ENCODE results near the genes RXFP2, ZAR1L and PDS5B.

GRCh38 chr13:31739401-31739853 is at the start of gene RXFP2:
Gene RXFP2, plus strand, starts transcription at chr13:31739526.
- PRO-cap, 4 experiments = no peak in any of the 4 experiments
- RAMPAGE, long total RNA, 4 experiments = no peak in any of the 4 experiments

GRCh38 chr13:32314761-32315664 is at the start of gene ZAR1L:
Gene ZAR1L, minus strand, starts transcription at chr13:32315363.
- PRO-cap, 4 experiments = peak in 4 of 4 experiments; most common plus-strand start chr13:32315508 (in 4); most common minus-strand start chr13:32315386 (in 2)
- RAMPAGE, long total RNA, 4 experiments = start-site peak on the plus strand in 3 of 4 experiments, at chr13:32315455-32315553 at its widest, 207 to 231 reads per replicate

GRCh38 chr13:32340556-32341270 is 25.4 kb downstream of the BRCA2 start:
- PRO-cap, 4 experiments = no peak in any of the 4 experiments
- RAMPAGE, long total RNA, 4 experiments = no peak in any of the 4 experiments

GRCh38 chr13:32390028-32390390 is 37.9 kb downstream of the N4BP2L1 start:
- PRO-cap, 4 experiments = peak in 1 of 4 experiments; most common minus-strand start chr13:32390219 (in 1)
- RAMPAGE, long total RNA, 4 experiments = no peak in any of the 4 experiments

GRCh38 chr13:32427347-32427737 is 588 bp downstream of the N4BP2L1 start:
- PRO-cap, 4 experiments = peak in 4 of 4 experiments; most common plus-strand start chr13:32427526 (in 1); most common minus-strand start chr13:32427450 (in 3)
- RAMPAGE, long total RNA, 4 experiments = no peak in any of the 4 experiments

DNA sequence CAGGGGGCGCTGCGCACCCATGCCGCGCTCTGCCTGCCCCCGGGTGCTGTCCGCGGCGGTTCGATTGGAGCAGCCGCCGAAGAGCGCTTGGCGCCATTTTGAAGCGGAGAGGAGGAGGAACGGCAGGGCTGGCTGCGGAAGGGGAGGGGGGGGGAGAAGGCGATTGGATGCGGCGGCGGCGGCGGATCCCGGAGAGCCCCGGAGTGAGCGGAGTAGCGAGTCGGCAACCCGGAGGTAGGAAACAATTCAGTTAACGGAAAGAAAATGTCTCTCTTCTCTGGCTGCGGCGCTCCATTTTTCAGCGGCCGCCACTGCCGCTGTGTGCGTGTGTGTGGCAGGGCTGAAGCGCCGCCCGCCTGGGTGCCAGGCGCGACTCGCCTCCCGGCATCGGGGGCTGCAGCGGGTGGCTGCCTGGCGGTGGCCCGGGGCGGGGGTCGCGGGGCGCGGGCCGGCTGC is at the start of gene PDS5B:
TSS of gene PDS5B (plus strand) at position 93 of the 456 bp plus-strand sequence.
- PRO-cap, 4 experiments = peak in 4 of 4 experiments; most common plus-strand start position 96 of the sequence (in 3)
- RAMPAGE, long total RNA, 4 experiments = start-site peak on the plus strand in 3 of 4 experiments, centred at positions 174 to 201 of the sequence, 291 to 342 reads per replicate

- PRO-cap, 4 experiments = no peak in any of the 4 experiments
- RAMPAGE, long total RNA, 4 experiments = no peak in any of the 4 experiments
Observed at GRCh38 chr13:32632343-32632793, 46.1 kb downstream of the PDS5B start.

DNA sequence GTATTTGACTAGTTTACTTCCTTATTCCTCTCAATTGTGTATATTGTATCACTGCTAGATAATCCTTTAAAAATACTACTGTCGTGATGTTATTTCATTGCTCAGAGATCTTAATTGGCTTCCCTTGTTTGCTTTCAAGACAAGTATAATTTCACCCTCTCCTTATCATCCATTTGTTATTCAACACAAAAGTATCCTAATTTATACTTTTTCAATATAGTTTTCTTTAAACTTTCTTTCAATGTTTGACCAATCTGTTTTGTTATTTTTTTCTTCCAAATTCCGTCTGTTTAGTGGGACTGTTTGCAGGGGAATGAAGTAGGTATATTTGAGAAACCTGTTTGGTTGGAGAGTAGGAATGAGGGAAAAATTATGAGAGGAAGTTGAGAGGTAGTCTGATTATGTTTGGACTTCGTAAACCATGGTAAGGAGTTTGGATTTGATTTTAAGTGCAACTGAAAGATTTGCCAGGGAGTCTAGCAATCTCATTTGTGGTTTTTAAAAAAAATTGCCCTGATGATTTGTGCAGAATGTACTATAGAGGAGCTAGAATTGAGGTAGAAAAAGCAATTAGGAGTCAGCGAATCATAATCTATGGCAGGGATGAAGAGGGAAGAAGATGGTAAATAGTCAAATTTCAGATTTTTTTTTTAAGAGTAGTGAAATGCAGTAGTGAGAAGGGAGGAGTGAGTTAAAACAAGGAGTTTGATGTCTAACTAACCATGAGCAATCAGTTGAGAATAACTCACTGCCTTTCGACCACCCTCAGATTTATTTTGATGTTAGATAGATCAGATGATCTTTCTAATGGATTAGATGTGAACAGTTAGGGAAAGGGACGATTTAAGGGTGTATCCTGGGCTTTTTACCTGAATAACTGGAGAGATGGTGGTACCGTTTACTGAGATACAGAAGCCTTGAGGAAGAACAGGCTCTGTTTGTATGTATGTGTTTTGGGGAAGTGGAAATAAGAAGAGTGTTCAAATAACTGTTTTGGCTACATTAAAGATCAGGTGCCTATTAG is 176.8 kb downstream of the PDS5B start:
- PRO-cap, 4 experiments = no peak in any of the 4 experiments
- RAMPAGE, long total RNA, 4 experiments = no peak in any of the 4 experiments

GRCh38 chr13:32780429-32780693 is 194.1 kb downstream of the PDS5B start:
- PRO-cap, 4 experiments = no peak in any of the 4 experiments
- RAMPAGE, long total RNA, 4 experiments = no peak in any of the 4 experiments

DNA sequence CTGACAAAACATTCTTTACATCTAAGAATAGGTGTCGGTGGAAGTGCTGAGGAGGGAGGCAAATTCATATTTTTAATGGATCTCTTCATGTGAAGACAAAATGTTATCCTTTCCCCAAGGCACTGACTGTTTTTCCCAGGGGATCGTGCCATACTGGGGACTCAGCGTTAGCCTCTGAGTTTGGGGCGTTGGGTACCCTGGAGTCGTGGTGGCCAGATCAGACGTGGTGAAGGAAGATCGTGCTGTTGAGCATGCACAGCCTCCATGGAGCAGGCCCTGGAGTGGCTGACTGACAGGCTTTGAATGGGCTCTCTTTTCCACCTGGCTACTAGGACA is 126.6 kb upstream of the KL start:
- PRO-cap, 4 experiments = no peak in any of the 4 experiments
- RAMPAGE, long total RNA, 4 experiments = no peak in any of the 4 experiments

DNA sequence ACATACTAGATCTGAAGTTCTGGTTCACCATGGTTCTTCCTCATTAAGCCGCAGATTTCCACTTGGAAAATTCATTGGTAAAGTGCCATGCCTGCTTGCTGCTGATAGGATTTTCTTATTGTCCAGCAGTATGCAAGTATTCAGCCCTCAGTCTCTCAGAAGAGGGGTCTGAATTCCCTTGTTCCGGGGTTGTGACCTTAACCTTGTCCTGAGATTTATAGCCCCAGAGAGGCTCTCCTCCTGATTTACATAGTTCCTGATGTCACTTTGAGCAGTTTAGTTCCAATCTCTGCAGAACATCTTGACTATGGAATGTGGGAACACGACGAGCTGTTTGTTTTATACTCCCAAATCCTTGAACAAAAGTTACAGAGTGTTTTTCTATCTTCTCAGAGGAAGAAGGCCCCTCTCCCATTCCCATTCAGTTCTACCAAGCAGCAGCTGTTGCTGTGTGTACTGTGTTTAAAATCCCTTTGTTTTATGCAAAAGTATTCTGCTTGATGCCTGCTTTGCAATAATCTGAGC is 74.5 kb downstream of the KL start:
- PRO-cap, 4 experiments = no peak in any of the 4 experiments
- RAMPAGE, long total RNA, 4 experiments = no peak in any of the 4 experiments

GRCh38 chr13:33125911-33126665 is 109.9 kb downstream of the KL start:
- PRO-cap, 4 experiments = no peak in any of the 4 experiments
- RAMPAGE, long total RNA, 4 experiments = no peak in any of the 4 experiments

GRCh38 chr13:33197264-33198097 is 88.1 kb downstream of the STARD13 start:
- PRO-cap, 4 experiments = peak in 1 of 4 experiments; most common minus-strand start chr13:33197729 (in 1)
- RAMPAGE, long total RNA, 4 experiments = no peak in any of the 4 experiments

DNA sequence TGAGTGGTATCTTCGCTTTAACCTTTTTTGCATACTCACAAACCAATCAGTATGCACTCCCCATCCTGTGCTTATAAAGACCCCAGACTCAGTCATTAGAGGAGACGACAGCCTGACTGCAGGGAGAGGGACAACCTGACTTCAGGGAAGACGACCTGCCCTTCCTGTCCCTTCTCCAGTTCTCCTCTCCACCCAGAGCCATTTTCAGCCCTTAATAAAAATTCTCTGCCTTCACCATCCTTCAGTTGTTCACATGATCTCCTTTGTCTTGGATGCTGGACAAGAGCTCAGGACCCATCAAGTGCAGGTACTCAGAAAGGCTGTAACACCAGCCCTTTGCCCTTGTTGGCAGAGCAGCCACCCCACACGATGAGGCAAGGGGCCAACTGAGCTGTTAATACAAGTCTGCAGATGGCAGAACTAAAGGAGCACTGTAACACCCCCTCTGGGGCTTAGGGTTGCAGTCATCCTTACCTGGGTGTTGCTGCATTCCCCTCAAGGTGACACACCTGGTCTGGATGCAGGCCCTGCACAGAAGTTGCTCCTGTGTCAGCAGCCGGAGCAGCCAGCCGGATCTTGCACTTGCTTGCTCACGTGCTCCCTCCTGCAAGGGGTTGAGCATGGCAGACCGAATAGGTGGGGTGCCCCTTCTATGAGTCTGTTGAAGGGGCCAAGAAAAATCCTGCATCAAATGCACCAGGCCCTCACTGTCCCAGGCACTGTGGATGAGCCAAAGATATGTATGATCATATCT is 52.1 kb downstream of the STARD13 start:
- PRO-cap, 4 experiments = no peak in any of the 4 experiments
- RAMPAGE, long total RNA, 4 experiments = no peak in any of the 4 experiments

GRCh38 chr13:33235760-33236542 is 49.6 kb downstream of the STARD13 start:
- PRO-cap, 4 experiments = no peak in any of the 4 experiments
- RAMPAGE, long total RNA, 4 experiments = no peak in any of the 4 experiments

GRCh38 chr13:33248543-33249084 is 36.9 kb downstream of the STARD13 start:
- PRO-cap, 4 experiments = no peak in any of the 4 experiments
- RAMPAGE, long total RNA, 4 experiments = no peak in any of the 4 experiments

DNA sequence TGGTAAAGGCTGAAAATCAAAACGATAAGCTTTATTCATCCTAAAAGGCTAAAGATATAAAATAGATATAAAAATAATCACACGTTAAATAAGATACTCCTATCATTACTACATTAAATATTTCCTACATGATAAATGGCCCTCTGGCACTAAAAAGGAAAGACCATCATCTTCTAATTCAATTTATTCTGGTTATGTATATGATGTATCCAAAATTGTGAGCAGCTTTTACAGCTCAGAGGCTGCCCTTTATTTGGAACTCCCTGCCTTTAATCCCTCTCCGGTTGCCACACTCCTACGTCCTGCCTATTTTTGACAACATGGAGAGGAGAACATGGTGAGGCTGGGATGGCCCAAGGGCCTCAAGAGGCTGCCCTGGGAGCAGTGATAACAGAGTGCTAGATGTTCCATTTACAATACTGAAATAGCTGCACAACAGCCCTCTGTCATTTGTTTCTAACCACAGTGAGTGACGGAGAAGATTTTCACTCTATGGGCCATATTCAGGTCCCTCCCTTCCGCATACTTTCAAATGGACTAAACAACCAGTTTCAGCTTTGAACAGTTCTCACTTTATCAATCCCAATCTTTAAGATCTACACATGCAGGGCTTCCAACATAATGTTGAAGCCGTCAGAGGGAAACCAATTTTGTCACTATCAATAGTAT is 33.5 kb downstream of the STARD13 start:
- PRO-cap, 4 experiments = no peak in any of the 4 experiments
- RAMPAGE, long total RNA, 4 experiments = no peak in any of the 4 experiments

- PRO-cap, 4 experiments = no peak in any of the 4 experiments
- RAMPAGE, long total RNA, 4 experiments = no peak in any of the 4 experiments
Observed at GRCh38 chr13:33343733-33344112, 58.2 kb upstream of the STARD13 start.

GRCh38 chr13:33363200-33363803 is 77.7 kb upstream of the STARD13 start:
- PRO-cap, 4 experiments = no peak in any of the 4 experiments
- RAMPAGE, long total RNA, 4 experiments = no peak in any of the 4 experiments

GRCh38 chr13:33797425-33798084 is 20.4 kb upstream of the RFC3 start:
- PRO-cap, 4 experiments = no peak in any of the 4 experiments
- RAMPAGE, long total RNA, 4 experiments = no peak in any of the 4 experiments

Measured in spleen (tissue), 7 donors.